ENCODE results near the genes MALSU1 and FAM221A.

DNA sequence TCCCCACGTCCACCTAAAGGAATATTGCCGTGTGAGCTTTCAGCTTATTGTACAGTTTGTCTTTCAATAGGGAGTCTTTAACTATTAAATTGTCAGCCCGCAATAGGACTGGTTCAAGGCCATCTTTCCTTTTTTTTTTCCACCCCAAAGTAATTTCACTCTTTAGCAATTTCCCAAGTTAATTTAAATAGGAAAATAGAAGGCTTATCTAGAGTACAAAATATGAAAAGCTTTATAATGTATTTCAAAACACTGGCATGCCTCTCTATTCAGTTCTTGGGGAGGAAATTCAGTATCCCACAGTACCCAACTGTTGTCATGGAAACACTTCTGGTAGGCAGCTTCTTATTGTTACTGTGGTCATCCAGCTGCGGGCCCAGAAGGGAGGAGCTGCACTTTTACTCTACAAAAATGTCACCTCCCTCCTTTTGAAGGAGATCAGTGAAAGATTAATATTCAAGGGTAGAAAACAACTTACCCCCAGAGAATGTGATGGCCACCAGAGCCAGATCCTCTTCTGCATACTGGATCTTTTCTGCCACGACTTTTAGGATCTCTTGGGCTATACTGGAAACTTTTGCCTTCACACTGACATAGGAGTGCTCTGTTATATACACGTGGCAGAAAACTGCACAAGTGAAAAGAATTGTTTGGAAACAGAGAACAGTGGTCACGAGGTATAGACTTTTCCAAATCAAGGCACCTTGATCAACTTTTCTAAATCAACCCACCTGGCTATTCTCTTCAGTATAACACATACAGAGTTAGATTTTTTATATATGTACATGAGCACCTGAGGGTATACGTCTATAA lies 202.8 kb downstream of the RAPGEF5 start:
- PRO-cap, result no peak

DNA sequence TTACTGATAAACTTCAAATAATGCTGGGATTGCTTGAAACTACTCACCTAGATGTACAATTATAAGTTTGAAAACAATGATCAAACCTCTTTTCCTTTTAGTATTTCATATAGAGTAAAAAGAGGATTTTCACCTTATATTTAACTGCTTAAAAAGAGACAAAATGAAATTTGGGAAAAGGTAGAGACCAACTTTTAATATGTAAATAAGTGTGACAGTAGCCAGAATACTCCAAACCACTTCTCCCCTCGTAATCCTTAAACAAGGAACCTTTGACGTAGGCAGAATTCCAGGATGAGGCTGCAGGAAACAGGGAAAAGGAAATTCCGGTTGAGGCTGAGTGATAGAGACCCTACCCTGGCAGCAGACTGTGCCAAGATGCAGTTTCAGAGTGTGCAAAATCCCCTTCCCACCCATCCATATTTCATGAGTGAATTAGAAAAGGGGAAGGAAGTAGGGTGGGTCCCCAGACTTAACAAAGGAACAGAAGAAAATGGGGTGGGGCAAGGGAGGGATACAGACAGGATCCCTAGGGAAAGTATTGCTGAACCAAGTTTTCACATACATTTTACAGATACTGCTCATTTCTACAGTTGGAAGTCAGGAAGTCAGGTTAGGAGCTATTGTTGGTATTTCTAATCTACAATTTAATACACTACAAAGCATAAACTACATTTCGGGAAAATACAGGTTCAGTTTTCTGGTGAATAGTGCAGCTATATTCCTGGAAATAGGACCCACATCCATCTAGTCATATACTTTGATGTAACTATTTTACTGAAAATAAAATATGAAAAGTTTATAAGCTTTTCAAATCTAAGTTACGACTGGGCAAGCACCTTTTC lies 142.9 kb downstream of the RAPGEF5 start:
- PRO-cap, result unidirectional peak, plus-strand start at position 585 of the sequence

DNA sequence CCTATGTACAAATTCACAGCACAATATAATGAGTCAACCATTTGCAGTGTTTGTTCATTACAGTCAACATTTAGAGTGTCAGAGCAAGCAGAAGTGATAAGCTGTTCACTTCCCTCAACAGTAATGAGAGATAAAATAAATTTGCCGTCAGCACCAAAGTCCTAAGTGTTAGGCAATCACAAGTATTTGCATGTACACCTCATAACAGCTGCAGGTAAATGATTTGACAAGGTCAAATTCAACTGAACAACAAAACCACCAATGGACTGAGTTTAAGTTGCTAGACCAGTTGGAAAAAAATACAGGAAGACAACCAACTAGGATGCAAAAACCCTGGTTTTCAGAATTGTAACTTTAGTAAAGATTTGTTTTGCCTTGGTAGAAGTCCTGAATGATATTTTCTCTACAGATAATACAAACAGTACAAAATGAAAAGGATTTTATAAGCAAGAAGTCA lies 10.5 kb downstream of the RAPGEF5 start:
- PRO-cap, result no peak

GRCh38 chr7:22355899-22356762 lies 823 bp downstream of the RAPGEF5 start:
- PRO-cap, result no peak

DNA sequence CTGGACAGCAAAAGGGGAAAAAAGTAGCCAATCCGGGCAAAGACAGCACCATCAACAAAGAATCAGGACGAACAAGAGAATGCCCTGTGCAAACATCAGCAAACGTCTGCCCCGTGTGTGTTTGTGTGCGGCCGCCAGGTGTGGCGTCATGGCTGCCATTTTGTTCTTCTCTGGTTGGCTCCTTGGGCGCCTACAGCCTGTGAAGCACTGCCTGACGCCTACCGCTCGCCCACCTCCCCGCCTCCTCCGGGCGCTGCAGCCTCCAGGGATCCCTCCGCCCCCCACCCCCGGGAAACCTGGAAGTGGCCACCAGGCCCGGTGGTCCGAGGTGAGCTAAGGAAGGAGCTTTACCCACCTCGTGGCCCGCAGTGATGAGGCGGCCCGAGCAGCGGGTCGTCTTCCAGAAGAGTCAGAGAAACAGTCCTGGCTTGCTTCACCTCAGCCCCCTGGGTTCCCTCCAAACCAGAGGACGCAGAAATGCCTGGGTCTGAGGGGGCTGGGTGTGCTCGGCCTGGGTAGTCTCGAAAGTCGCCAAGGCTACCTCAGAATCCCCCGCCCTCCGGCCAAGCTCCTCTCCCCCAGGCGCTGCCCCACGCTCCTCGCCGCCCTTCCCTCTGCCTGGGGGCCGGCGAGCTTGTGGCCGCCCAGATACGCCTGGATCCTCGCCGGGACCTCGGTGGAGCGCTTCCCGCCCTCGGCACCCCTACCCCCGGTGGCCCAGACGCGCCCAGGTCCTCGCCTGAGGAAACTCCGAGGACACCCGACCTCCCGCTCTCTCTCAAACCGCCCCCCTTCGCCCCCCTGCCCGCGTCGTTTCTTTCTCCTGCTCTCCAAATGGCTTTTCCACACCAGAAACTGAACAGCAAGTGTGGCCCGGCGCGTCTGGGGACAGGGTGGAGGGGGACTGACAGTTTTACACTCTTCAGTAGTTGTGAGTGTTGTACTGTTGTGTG lies 61.7 kb upstream of the IL6 start:
- PRO-cap, result no peak

DNA sequence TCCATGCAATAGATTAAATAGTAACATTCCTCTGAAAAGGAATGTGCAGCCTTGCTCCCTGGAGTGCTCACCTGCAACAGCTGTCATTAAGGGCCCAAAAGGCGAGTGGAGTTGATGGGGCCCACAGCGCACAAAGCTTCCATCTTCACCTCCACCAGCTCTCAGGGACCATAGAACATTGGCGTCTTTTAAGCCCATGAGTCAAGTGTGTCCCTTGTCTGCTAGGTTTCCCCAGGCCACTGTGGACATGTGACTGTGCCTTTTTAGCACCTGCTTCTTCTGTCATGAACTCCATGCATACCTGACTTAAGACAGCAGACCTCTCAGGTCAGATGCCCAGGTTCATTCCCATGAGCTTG lies 57.9 kb upstream of the IL6 start:
- PRO-cap, result no peak

GRCh38 chr7:22723713-22723965 lies 3.4 kb upstream of the IL6 start:
- PRO-cap, result no peak

- PRO-cap, result no peak
Measured at GRCh38 chr7:22728112-22728340, 1.0 kb downstream of the IL6 start.

- PRO-cap, result no peak
Measured at GRCh38 chr7:22811929-22813010, 10.4 kb downstream of the TOMM7 start.

DNA sequence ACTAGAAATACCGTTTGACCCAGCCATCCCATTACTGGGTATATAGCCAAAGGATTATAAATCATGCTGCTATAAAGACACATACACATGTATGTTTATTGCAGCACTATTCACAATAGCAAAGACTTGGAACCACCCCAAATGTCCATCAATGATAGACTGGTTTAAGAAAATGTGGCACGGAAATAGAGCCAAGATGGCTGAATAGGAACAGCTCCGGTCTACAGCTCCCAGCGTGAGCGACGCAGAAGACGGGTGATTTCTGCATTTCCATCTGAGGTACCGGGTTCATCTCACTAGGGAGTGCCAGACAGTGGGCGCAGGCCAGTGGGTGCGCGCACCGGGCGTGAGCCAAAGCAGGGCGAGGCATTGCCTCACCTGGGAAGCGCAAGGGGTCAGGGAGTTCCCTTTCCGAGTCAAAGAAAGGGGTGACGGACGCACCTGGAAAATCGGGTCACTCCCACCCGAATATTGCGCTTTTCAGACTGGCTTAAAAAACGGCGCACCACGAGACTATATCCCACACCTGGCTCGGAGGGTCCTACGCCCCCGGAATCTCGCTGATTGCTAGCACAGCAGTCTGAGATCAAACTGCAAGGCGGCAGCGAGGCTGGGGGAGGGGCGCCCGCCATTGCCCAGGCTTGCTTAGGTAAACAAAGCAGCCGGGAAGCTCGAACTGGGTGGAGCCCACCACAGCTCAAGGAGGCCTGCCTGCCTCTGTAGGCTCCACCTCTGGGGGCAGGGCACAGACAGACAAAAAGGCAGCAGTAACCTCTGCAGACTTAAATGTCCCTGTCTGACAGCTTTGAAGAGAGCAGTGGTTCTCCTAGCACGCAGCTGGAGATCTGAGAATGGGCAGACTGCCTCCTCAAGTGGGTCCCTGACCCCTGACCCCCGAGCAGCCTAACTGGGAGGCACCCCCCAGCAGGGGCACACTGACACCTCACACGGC lies 21.9 kb upstream of the HYCC1 start:
- PRO-cap, result no peak

- PRO-cap, result no peak
Measured at GRCh38 chr7:23211429-23211941, 29.6 kb downstream of the NUP42 start.

DNA sequence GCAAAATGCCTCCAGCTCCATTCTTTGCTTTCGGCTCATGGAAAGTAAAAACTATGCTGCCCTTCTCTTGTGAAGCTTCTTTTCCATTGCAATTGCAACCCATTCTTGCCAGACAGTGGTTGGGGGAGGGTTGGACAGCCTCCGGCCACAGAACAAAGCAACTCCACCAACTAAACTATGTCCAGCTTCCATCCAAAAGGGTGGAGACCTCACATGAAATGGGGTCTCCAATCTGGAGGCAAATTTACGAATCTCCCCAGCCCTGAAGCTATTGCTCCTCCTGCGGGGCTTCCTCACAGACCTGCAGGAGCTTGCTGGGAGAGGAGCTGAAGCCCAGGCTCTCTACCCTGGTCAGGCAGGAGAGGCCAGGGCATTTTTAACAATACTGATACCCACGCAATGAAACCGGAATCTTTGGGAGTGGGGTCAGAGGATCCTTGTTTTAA lies 543 bp downstream of the GPNMB start:
- PRO-cap, result unidirectional peak, plus-strand start at position 296 of the sequence

DNA sequence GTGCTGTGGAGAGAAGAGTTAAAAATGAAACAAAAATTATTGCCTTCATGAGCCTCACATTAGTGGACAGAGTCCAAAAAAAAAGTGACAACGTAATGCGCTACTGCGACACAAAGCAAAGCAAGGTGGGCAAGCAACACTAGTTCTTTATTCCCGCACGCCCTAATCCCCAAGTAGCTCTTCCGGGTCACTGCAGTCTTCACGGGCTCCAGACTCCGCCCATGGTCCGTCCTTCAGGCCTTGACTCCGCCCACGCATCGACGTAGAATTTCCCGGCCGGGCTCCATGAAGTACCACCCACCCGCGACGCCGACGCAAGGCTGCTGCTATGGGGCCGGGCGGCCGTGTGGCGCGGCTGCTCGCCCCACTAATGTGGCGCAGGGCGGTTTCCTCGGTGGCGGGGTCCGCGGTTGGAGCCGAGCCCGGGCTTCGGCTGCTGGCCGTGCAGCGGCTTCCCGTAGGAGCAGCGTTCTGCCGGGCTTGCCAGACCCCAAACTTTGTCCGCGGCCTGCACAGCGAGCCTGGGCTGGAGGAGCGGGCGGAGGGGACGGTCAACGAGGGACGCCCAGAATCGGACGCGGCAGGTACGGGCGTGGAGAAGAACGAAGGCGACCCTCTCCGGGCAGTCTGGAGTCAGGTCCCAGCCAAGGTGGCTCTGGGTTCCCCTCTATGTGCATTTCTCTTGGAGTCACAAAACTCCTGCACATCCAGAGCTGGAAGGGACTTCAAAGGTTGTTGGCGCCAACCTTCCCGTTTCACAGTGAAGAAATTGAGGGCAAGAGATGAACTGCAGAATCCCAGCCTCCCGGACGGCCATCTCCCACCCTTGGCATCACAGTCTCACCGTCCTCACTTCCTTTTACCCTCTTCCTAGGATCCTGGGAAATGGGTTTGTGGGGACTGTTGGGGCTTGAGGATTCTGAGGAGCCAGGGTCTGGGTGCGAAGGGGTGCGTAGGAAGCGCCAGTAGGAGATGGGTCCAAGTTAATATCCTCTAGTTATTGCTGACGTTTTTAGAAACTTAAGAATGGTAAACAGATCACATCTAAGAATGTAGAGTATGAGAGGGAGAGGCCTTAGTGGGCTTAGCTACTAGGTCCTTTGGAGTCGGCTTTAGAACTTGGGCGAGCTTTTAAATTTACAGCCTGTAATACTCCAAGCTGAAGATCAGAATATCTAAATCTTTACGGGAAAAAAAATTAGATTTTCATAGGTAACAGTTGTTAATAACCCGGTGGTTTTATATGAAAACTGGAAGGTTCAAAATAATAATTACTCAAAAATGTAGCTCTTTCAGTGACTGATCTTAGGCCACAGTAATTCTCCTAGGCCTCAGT lies at the start of gene MALSU1:
MALSU1 (plus strand) TSS at position 315 of the 1,336 bp plus-strand sequence.
- PRO-cap, result bidirectional peak, plus-strand start at position 317 of the sequence, minus-strand start at position 175 of the sequence

GRCh38 chr7:23469178-23469686 lies 1.1 kb downstream of the IGF2BP3 start:
- PRO-cap, result no peak

GRCh38 chr7:23500703-23501108 lies 30.4 kb upstream of the IGF2BP3 start:
- PRO-cap, result no peak

GRCh38 chr7:23513572-23514515 lies 17.9 kb downstream of the TRA2A start:
- PRO-cap, result no peak

DNA sequence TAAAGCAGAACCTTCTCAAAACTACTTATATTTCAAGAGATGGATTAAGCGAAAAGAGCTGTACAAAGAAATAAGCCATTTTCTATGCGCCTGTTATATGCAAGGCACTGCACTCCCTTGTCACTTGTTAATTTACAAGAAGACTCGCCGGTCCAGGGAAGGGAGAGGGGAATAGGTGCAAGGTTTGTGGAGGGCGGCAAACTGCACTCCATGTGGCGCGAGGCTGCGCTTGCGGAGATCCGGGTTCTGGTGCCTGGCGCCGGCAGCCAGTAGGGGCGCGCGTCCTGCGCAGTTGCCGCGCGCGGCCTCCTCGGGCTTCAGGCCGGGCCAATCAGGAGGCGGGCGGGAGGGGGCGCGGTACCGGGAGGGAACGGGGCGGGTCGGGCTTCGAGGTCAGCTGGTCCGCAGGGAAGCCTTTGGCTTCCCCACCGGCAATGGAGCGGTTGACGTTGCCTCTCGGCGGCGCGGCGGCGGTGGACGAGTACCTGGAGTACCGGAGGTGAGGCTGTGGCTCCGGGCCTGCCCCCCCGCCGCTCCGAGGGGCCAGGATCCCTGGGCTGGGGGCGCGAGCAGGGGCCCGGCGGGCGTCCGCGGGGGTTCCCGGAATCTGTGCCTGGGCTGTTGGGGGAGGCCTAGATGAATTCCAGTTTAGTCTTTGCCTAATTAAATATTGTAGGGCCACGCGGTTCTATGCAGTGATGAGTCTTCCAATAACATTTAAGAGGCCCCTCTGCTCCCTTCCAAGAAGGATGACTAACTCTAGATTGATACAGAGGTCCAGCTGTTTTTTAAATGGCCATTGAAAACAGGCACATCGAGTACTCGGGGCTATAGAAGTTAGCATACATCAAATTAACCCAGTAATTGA lies at the start of gene FAM221A:
FAM221A (plus strand) TSS at position 415 of the 868 bp plus-strand sequence.
- PRO-cap, result bidirectional peak, plus-strand start at position 377 of the sequence, minus-strand start at position 239 of the sequence

- PRO-cap, result no peak
Measured at GRCh38 chr7:24152266-24152656, 131.7 kb upstream of the NPY start.

- PRO-cap, result no peak
Measured at GRCh38 chr7:24255335-24255690, 28.7 kb upstream of the NPY start.

- PRO-cap, result no peak
Measured at GRCh38 chr7:24591106-24591591, 17.9 kb downstream of the PALS2 start.